Myometrial cell (primary cell): ENCODE results near the genes NR2C1 and SNRPF.

DNA sequence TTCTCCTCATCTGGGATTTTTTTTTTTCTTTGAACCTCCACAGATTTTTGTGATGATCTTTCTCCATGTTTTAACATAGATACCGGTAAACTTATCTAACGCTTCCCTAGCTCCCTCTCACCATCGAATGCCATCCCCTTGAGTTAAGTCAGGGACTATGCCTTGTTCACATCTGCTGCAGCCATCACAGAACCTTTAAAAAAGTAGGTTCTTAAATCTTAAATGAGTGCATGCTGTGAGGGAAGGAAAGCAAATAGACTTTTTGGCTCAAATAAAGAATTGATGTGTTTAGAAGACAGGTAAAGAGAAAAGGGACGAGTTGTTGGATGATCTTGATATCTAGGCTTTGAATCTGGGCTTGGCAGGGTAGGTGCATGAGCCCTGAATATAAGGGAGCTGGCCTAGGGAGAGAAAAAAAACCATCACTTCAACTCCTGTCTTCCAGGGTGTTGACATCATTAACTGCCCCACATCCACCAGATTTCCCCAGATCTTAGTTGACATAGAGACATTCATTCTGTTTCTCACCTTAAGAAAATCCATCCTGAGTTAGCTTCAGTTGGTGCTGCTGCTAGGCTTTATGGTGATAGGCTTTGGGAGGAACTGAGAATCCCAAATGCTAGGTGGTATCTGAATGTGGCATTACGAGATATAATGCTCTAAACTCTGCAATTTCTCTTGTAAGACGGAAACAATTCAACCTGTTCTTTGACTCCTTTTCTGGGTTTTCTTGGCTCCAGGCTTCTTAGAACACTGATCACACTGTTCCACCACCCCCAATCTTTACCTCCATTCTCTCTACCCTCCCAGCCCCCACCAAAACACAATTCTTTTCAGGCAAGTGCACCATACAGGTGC, 25.0 kb downstream of the CRADD start:
- RAMPAGE, long total RNA, result no peak

- RAMPAGE, long total RNA, result no peak
Measured at GRCh38 chr12:93705867-93706708, 28.9 kb downstream of the CRADD start.

DNA sequence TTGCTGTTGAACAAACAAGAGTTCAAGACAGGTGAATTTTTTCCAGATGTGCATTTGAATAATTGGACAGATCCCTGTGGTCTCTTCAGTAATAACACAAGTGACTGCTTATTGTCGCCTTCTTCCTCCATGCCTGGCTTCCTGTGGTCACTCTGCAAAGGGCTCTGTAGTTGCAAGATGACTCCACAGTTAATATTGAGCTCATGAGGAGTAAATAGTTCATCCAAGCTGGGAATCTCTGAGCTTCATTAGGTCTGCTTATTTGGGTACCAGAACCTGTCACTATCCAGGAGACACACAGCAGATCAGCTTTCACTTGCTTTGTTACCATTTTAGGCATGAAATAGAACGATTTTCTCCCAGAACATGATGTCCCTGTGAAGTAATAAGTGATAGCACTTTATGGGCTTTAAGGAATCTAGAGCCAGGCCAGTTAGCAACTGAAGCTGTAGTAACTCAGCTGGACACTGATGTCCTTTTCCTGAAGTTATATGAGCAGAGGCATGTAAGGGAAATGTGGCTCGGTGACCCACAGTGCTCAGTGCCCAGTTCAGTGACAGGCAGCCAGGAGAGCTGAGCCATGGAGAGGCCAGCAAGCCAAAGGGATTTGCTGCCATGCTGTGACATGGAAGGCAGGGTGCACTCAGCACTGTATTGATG, 50.1 kb downstream of the CRADD start:
- RAMPAGE, long total RNA, result no peak

DNA sequence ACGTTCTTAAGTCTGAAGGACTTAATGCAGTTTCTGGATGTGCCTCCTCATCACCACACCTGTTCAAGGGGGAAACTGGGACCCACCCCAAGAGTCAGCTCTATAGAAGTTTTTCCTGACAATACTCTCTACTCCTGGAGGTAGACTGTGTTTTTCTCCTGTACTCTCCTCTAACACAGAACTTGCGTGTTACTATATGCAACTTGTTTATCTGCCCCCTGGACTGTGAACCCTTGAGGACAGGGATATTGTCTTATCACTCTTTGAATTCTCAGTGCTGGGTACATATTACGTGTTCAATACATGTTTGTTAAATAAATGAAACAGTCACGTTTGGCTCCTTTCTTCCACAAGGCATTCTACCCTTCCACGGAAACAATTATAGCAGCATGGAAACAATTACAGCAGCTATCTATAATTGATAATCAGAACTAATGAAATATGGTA, 50.7 kb downstream of the CRADD start:
- RAMPAGE, long total RNA, result no peak

GRCh38 chr12:93740789-93741486, 63.8 kb downstream of the CRADD start:
- RAMPAGE, long total RNA, result no peak

- RAMPAGE, long total RNA, result no peak
Measured at GRCh38 chr12:93785214-93785687, 108.1 kb downstream of the CRADD start.

DNA sequence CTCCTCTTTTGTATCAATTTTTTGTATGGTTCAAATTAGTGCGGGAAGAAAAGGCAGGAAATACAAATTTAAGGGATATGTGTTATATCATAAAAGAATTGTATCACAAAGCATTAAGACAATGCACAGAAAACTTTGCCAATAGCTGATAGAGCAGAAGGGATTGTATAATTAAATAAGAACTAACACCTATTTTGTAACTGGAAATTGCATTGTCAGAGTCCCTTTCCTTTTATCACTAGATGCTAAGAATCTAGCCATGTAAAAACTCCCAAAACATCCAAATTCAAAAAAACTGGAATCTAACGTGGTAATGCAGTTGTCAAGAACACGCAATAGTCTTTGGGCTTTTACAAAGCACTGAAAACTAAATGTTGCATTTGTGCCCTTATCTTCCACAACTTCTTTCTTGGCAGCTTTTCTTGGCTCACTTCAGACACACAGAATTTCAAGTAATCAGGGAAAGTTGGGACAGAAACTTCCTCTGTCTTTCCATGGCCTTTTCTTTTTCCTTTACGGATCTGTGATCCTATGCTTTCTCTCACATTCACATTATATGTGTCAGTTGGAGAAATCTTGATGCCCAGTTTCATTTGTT, 135.9 kb downstream of the CRADD start:
- RAMPAGE, long total RNA, result no peak

- RAMPAGE, long total RNA, result no peak
Measured at GRCh38 chr12:94186819-94187349, 38.5 kb downstream of the PLXNC1 start.

DNA sequence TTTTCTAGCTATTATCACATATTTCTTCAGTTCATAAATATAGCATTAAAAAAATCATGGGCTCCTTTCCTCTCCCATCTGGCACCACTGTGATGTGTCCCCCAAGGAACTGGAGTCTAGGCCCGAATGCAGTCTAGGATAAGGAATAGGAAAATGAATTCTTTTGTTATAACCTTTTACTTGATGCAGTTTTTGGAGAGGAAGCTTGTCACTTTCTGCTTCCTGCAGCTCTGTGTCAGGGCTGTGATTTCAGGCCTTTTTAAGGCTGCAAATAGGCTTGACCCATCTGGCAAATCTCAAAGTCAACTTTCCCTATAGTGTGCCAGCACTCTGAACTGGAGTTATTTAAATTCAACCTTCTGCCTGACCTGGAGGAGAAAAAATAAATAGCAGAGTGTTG, 51.8 kb upstream of the CEP83 start:
- RAMPAGE, long total RNA, result no peak

- RAMPAGE, long total RNA, result no peak
Measured at GRCh38 chr12:94614248-94614538, 36.2 kb downstream of the TMCC3 start.

DNA sequence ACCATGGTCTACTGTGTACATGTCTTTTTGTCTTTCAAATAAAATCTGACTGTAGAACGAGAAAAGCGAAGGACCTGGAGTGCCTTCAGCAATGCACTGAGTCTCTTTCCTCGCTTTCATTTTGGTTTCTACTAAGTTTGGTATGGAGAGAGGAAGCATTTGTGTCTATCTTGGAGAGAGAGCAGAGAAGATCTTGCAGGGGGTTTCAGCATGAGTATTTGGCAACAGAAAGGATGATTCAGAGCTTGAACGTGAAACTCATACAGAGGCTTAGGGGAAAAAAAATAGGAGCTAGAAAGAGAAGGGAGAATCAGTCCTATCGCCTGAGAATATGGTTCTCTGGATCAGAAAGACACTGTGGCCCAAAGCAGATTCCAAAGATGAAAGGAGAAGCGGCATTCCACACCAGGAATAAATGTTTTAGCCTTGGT, 38.9 kb upstream of the TMCC3 start:
- RAMPAGE, long total RNA, result no peak

DNA sequence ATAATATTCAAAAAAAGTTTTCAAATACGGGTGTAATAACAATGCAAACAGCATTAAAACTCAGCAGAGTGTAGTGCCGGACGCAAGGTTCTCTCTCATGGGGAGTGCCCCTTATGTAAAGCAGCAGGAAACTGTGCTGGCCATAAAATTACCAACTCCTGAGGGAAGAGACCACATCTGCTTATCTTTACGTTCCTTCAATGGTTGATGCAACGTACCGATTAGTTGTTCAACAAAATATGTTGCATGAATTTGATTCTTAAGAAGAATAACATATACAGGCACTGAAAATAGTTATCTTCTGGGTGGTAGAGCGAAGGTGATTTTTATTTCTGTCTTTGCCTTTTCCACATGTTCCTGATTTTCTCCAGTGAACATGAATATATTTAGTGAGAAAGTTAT, 118.8 kb upstream of the TMCC3 start:
- RAMPAGE, long total RNA, result no peak

DNA sequence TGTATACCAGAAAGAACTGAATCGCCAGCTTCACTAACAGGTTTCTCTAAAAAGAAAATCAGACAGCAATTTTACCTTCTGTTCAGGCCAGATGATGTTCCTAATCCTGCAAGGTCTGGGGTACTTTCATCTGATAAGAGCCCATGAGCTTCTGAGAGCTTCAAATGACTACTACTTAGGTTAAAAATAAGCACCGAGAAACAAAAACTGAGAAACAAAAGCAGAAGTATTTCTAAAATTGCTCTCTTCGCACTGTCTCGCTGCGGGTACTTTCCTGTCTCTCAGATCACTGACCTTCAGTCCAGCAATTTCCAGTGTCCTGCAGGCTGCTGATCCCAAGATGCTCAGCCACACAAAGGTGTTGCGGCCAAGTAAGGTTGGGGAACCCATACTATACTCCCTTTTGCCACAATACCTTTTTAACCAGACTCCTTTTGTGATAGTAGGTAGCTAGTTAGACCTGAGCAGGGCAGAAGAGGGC, 167.7 kb upstream of the TMCC3 start:
- RAMPAGE, long total RNA, result no peak

GRCh38 chr12:94952303-94952676, 51.2 kb downstream of the NDUFA12 start:
- RAMPAGE, long total RNA, result no peak

DNA sequence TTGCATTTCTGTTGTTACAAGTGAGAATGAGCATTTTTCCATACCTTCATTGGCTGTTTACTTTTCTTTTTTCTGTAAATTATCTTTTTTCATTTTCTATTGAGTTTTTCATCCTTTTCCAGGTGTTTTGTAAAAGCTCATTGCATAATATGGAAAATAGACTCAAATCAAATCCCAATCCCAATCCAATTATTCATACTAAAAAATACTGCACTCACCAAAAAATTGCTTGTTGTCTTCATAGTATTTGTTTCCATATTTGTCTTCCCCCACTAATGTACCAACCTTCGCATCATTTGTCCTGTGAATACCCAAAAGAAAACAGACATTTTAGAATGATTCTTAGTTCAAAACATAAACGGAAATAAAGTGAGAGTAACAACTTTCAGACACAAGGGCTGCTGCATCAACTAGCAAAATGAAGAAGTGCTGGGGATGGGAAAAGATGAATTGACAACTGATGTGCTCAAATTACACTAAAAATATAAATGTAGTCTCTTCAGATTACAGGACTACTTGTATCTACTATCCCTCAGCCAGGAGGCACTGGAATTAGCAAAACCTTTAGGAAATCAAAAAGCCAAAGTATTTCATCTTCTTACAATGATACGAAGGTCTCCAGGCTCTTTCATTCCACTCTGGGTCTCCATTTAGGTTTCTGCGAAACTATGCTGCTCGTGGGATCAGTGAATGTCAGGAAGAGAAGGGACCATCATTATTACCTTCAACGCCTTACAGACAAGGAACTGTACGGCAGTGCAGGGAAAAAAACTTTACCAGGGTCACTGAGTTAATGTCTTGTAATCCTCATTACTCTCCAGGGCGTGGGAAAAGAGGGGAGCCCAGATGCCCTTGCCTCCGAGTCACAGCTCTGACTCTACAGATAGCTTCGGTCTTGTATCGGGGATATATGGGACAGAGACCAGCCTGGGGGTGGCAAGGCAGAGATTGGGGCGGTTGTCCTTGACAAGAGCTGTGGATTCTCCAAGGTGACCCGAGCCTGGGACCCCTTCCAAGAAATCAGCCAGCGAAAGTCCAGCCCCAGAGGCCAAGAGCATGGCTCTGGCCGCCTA, 640 bp downstream of the NDUFA12 start:
- RAMPAGE, long total RNA, result no peak

DNA sequence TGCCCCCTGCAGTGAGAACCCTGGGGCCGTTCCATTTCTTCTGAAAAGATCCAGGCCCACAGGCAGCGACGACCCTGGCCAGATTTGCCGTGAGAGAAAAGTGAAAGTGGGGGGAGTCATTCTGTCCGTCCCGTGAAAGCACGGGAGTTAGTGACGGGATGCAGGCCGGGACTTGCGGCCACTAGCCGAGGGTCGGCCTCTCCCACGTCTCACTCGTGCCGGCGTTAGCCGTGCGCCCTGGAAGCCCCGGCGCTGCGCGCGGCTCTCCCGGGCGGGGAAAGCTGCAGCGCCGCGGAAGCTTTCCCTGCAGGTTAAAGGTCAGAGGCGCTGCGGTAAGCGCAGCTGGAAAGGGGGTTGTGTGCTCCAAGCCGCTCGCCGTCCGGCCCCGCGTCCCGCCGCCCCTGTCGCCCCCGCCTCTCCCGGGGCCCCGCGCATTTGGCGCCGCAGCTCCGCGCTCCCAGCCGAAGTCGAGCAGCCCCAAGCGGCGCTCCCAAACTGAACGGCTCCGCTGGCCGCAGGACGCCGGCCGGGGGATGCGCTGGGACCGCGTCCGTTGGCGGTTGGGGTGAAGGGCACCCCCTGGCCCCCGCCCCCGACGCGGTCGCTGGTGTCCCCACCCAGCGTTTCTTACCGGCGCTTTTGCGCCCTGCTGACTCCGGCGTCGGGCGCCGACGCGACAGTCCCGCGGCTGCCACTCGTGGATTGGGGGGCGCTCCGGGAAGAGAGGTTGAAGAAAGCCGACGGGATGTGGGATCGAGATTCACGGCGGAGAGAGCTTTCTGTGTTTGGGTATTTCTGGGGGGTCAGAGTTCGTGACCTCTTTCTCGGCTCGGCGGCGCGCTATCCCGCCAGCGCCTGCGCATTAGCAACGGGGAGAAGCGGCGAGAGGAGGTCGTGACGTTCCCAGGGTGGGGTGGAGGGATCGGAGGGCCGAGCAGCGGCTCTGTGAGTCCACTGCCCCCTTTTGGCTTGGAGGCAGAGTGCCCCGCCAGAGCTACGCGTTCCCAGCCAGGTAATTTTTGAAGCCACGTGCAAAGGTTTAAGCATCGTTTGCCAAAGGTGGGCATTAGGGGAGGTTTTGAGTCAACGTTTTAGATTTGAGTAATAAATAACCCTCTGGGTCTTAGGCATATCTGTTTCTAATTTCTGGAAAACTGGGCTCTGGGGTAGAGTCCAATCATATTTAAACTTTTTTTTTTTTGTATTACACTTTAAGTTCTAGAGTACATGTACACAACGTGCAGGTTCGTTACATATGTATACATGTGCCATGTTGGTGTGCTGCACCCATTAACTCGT, at the start of gene NR2C1:
Gene NR2C1, minus strand, starts transcription at position 870 of the 1,299 bp plus-strand sequence.
- RAMPAGE, long total RNA, result start-site peak on the minus strand centred at position 800 of the sequence, 102 bp wide, 29 and 159 reads in 2 replicates

GRCh38 chr12:95262784-95263215, 45.2 kb downstream of the VEZT start:
- RAMPAGE, long total RNA, result no peak

DNA sequence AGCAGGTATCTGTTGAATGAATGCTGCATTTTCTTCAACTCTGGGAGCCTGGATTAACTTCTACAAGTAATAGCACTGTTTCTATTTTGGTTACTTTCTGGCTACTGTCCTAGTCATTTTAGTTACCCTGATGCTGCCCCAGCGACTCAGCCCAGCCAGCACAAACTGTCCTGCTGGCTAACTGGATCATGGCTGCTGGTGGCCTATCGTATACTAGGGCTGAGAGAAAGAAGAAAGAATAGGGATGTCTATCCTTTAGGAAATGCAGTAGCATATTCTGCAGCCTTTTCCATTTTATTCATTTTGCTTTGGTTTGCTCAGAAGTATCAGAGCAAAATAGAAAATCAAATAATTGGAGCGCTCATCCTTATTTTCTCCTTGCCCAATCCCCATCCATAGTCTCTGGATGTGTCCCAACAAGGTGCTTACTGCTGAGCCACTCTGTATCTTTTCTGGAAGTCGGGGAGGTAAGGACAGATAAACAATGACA, 53.8 kb downstream of the NTN4 start:
- RAMPAGE, long total RNA, result no peak

DNA sequence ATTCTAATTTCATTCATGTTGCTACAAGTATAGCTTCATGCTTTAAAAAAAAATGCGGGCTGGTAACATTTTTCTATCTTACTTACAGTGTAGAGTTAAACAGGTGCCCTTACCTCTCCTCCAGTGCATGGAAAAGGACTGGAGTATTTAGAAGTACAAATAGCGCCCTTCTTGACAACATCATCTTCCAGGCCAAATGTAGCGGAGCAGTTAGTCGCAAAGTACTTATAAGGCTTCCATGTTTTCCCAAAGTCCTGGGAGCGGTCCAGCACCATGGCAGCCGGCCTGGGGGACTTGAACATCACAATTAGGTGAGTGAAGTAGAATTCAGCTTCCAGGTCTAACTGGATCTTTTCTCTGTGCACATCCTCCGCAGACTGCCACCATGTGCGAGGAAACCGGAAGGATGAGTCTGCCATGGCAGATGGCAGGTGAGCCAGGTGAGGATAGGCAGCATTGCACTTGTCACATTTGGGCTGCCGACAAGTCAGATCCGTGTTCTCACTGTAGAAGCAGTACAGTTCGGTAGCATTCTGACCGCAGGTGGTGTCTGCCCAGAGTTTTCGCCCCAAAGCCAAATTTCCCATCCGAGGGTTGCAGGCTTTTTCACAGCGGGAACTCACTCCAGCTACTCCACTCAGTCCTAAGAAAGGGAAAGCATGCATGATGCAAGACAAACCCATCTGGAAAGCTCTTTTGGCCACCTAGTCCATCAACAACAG, 3.6 kb downstream of the NTN4 start:
- RAMPAGE, long total RNA, result no peak

DNA sequence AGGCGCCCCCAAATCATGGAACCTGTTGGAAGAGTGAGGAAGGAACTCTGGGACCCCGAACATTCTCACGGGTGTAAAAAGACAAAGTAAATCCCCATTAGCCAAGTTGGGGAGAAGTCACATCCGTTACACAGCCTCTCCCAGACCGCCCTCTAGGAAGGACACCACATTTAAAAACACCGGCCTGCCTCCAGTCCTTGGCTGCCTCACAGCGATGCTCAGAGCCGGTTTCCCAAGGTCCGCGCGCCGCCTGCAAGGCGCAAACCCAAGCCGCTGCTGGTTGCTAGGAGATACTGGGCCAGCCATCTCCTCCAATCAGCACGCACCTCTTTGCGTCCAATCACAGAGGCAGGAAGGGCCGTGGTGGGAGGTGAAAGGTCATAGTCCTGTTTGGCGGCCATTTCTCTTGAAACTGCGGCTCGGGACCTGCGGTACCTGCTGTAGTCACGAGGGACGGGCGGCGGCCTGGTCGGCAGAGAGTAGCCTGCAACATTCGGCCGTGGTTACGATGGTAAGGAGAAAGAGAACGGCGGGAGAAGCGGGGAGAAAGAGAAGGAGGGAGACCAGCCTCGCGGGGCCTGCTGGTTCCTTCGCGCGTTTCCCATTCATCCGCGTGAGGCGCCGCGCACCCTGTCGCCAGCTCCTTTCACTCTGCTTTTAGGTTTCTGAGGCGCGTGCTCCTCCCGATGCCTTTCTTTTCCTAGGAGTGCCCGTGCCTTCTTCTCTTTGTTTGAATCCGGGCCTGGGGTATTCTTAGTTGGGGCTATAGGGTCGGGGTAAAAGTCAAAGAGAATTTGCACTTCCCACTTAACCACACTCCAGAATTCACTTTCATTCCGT, at the start of gene SNRPF:
Gene SNRPF, plus strand, starts transcription at position 387 of the 840 bp plus-strand sequence.
- RAMPAGE, long total RNA, result start-site peak on the plus strand centred at position 409 of the sequence, 87 bp wide, 3,577 and 3,077 reads in 2 replicates